Frontal cortex (tissue), 2 donors: ENCODE data around the genes JUND and KLHL26.

DNA sequence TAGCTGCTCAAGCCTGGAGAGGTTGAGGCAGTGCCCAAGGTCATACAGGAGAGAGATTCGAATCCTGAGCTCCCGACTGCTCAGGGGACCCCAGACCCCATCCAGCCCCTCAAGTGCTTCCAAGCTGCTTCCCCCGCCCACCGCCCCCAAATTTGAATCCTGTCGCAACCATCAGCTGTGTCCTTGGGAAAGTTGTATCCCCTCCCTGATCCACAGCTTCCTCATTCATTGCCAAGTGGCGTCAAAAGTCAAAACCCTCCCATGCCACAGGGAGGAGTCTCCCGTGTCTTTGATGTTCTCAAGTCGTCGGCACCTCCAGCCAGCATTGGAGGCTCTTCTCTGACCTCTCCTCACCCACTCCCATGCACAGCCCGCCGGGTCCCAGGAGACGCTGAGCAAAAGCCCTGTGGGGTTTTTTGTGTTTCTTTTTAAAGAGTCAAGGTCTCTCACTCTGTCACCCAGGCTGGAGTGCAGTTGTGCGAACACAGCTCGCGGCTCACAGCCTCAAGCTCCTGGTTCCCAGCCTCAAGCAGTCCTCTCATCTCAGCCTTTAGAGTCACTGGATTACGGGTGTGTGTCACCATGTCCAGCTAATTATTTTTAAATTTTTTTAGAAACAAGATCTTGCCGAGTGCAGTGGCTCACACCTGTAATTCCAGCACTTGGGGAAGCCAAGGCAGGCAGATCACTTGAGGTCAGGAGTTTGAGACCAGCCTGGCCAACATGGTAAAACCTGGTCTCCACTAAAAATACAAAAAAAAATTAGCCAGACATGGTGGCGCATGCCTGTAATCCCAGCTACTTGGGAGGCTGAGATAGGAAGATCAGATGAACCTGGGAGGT, 2.7 kb upstream of the IFI30 start:
- RAMPAGE, long total RNA: no peak

DNA sequence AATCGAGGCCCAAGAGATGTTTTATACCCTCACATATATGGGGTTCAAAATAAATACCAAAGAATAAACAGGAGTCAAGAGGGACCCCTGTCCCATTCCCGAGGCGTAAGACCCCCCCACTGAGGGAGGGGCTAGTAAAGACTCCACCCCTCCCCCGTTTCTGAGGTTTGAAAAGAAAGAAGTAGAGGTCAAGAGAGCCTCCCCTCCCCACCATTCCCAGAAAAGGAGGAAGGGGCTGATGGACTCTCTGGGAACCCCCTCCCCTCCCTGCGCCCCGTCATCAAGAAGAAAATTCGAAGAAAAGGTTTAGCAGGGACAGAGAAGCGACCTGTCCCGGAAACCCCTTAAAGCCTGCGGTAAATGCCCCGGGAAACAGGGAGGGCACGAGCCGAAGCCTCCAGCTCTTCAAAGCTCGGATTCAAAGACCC, 716 bp upstream of the RAB3A start:
- RAMPAGE, long total RNA: no peak

DNA sequence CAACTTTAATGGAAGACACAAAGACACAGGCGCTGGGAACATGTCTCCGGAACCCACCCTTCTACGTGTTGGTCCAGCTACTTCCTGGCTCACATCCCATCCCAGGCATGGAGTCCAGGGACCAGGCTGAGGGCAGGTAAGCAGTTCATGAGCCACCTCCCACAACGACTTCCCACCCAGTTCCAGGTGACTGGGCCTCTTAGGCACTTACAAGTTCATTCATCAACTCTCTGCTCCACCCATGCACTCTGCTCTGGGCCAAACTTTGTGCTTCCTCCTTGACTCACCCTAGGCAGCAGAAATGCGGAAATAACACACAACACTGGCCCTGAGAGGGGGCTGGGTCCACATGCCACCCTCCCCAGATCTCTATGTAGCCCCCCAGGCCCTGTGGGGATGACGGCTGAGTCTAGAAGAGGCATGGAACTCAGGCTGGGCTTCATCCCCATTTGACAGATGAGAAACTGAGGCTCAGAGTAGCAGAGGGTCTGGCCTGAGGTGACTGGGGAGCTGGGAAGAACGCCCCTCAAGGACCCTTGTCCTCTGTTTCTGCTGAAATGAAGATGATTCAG, 20.5 kb downstream of the IQCN start:
- RAMPAGE, long total RNA: no peak

- RAMPAGE, long total RNA: no peak
Observed at GRCh38 chr19:18280944-18281977, at the start of gene JUND. JUND (minus strand) TSS chr19:18281622.

GRCh38 chr19:18431401-18432439, 6.2 kb downstream of the ISYNA1 start:
- RAMPAGE, long total RNA: no peak

- RAMPAGE, long total RNA: no peak
Observed at GRCh38 chr19:18434715-18435210, 3.2 kb downstream of the ISYNA1 start.

- RAMPAGE, long total RNA: no peak
Observed at GRCh38 chr19:18492797-18493294, 29.0 kb downstream of the ELL start.

DNA sequence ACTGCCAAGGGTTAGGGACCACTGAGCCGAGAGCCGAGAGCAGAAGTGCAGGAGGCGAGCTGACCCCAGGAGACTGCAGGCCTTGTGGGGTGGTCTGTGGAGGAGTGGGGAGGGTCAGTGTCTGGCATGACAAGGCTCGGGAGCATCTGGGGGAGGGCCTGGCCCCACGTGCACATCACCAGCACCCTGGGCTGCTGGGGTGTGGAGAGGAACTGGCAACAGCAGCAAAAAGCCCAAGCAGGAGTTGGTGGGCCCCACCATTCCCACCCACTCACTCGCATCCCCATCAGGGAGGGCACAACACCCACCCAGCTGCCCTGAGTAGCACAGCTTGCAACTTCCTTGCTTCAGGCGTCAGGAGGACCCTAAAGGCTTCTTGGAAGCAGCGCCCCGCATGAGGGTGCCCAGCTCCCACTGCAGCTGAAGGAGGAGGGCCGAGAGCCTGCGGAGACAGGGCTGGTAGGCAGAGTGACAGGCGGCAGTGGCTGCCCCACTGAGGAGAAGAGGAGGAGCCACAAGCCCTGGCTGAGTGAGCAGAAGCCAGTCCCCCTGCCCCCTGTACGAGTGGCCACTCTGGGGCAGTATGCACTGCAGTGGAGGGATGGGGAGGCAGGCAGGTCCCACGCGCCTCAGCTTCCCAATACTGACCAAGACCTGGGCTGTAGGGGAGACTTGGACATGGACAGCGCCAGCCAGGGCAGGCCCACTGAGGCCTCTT, 26.6 kb downstream of the ELL start:
- RAMPAGE, long total RNA: no peak

GRCh38 chr19:18572809-18573182, 1.1 kb downstream of the UBA52 start:
- RAMPAGE, long total RNA: no peak

- RAMPAGE, long total RNA: no peak
Observed at GRCh38 chr19:18578693-18579084, 7.0 kb downstream of the UBA52 start.

- RAMPAGE, long total RNA: no peak
Observed at GRCh38 chr19:18604524-18604801, 2.1 kb downstream of the CRLF1 start.

GRCh38 chr19:18635976-18637231, at the start of gene KLHL26:
KLHL26 (plus strand) TSS chr19:18637028.
- RAMPAGE, long total RNA: no peak

GRCh38 chr19:18645097-18645730, 8.4 kb downstream of the KLHL26 start:
- RAMPAGE, long total RNA: no peak

- RAMPAGE, long total RNA: no peak
Observed at GRCh38 chr19:18849967-18850395, 18.2 kb downstream of the UPF1 start.

GRCh38 chr19:18852859-18853677, 21.3 kb downstream of the UPF1 start:
- RAMPAGE, long total RNA: no peak

GRCh38 chr19:18896501-18896913, 549 bp upstream of the CERS1 start:
- RAMPAGE, long total RNA: no peak

DNA sequence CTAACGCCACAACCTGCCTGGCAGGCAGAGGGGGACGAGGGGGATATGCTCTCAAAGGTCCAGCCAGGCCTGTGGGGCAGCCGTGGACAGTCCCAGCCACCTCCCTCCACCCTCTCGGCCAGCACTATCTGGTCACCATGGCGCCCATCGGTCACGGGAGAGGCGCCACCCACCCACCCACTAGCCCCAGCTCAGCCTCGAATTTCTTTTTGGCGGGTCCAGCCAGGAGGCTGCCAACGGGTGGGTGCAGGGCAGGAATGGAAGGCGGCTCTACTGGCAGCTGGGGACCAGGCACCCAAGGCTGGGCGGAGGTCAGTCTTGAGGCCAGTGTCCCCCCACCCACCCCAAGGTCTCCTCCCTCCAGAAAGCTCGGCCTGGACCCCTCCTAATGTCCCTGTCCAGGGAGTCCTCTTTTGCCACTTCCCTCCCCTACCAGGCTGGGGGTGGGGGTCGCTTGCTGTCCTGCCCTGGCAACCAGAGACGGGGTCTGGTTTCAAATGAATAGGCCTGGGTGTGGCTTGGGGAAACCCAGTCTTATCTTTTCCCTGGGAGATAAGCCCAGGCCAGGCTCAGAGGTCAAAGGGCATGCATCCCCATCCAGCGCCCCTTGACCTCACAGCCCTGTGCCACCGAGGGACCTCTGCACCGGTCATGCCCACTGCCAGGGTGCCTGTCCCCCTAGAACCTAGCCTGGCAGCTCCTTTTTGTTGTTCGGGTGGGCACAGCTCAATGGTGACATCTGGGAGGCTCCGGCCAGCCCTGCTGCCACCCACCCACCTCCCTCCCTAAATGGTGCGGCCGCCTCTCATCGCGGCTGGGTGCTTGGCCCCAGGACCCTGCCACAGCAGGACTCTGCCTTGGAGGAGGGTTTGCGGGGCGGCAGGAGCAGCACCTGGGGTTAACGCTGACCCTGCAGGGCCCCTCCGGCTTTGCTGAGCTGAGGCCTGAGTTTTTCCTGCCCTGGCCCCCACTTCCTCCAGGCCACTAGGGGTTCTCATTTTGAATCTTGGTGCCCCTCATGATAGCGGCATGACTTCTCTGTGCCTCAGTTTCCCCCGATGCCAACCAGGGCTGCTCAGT, 2.6 kb upstream of the CERS1 start:
- RAMPAGE, long total RNA: no peak

GRCh38 chr19:18913579-18913778, 5.7 kb downstream of the COPE start:
- RAMPAGE, long total RNA: no peak

DNA sequence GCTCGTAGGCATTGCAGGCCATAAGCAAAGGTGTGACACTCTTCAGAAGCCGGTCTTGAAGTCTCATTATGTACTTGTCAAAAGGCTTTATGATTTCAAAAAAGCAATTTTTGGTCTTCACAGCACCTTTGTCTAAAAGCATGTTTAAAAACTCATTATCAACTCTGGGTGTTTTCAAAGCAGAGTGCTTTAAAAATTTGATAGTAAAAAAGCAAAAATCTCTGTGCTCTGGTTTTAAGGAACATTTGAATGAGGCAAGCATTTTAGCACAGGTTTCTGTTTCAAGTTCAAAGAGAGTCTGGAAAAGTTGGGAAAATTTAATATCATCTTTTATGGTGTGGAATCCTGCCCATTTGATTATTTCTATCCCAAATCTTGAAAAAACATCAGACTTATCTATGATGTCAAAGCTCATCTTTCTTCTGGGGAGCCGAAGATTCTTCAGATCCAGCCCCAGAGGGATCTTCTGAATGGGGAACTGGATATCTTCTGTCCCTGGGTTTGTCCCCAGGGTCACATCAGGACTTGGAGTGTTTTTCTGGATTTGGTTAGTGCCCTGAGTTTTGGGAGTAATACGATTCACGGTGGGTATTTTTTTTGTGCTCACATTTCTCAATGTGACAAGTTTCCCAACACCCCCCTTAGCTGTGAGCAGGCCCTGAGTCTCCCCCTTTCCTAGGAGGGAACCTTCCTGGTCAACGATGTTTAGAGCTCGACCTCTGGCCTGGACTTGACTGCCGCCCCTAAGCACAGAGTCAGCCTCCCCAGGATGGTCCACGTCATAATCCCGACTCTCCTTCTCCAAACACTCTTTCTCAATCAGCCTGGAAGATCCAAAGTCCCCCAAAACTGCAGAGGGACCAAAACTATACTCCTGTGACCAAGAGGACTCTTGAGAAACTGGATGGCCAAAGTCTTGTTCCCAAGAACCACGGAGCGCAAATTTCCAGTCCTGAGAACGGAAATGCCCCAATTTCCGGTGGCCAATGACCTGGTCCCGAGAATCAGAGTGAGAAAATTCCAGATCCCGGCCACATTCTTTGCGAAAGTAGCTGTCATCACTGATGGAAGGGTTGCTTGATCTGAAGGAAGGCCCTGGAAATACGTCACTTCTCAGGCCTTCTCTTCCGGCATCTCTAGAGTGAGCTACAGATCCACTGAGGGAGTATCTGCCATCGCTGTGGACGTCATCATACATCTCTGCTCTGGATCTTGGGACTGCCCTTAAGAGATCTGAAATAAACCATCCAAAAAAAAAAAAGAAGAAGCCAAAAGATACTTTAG, 7.9 kb downstream of the SUGP2 start:
- RAMPAGE, long total RNA: no peak

- RAMPAGE, long total RNA: no peak
Observed at GRCh38 chr19:19060047-19060437, 3.8 kb upstream of the SLC25A42 start.